LHCN-M2 (cell line): Measurements from ENCODE around the genes CDRT4, ZSWIM7, CENPV and LRRC75A.

- RAMPAGE, long total RNA = no peak
Observed at GRCh38 chr17:12619406-12619964, 46.2 kb upstream of the MYOCD start.

- RAMPAGE, long total RNA = no peak
Observed at GRCh38 chr17:12742041-12742630, 47.2 kb upstream of the ARHGAP44 start.

DNA sequence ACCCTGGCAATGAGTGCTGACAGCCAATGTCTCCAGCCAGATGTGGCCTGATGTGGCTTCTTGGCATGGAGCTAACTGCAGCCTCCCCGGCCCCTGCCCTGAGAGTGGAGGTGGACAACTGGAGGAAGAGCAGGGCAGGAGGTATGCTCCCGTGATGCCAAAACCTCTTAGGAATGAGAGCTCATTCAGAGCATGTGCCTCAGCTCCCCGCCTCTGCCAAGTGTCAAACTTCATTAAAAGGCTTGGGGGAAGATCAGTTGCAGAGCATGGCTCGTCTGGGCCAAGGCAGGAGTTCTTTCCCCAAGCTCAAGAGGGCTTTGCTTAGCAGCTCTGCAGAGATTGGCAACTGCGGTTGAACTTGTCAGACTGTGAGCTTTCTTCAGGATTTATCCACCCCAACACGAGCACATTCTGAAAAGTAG is 248.2 kb downstream of the HS3ST3A1 start:
- RAMPAGE, long total RNA = no peak

DNA sequence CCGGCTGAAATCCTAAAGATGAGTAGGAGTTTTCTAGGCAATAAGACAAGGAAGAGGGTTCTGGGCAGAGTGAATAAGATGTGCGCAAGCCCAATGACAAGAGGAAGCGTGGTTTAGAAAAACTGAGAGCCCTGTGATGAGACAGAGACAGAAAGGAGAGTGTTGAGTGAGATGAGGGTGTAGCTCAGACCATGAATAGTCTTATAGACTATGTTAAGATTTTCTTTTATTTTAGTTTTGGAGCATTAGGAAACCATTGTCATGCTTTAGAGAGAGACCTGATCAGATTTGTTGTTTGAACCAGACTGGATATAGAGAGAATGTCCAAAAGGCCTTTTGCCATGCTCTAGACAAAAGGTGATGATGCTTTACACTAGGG is 50.3 kb downstream of the COX10 start:
- RAMPAGE, long total RNA = no peak

DNA sequence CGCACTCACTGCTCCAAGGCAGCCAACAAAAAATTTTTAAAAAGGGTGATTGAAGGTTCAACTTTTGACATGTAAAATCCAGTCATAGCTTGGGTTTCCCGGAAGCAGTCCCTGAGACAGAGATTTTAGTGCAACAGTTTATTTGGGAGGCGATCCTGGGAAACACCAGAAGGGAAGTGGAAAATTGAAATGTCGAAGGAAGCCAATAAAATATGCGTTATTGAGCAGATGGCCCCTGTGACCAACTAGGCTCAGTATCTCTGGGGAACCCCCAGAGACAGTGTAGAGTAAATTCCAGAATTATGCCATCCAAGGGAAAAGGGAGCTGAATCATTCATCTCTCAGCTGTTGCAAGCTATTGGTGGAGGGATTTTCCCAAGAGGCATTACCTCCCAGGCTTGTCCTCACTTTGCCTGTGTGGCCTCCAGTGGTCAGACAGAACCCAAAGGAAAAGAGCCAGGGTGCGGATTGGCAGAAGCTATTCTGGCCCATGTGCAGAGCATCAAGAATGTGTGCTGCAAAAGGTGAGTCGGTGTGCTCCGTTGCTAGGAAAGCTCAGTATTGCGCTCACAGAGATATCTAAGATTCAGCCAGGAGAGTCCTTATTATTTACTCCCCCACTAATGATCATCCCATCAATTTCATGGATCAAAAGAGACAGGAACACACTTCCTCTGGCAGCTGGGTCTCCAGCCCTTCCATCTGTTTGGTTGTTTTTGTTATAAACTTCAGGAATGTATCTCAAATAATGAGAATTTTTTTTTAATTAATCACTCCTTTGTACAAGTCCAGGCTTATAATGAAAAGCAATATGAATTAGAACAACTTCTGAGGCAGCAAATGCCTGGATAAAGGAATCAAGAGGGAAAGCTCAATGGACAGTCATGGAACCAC is 73.1 kb downstream of the HS3ST3B1 start:
- RAMPAGE, long total RNA = no peak

- RAMPAGE, long total RNA = no peak
Observed at GRCh38 chr17:14604765-14605786, 304.2 kb downstream of the HS3ST3B1 start.

GRCh38 chr17:15092166-15092805 is 172.8 kb downstream of the PMP22 start:
- RAMPAGE, long total RNA = no peak

DNA sequence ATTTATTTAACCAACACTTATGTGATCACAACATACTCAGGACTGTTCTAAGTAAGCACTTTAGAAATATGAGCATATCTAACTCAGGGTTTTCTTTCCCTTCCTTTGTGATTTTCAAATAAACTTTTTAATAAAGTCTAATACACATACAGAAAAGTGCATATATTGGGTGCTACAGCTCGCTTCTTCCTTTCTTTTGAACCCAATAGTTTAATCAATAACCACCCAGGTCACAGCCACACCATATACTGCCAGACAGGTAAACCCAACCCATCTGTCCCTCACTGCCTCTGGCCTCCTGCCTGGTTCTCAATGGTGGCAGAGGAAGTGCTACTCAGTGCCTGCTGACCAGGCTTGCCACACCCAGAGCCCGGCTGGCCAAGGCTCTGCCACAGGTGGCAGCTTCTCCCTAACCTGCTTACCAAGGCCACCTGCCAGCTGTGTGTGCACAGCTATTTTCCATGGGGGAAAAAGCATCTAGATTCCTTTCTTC is 669 bp downstream of the PMP22 start:
- RAMPAGE, long total RNA = no peak

DNA sequence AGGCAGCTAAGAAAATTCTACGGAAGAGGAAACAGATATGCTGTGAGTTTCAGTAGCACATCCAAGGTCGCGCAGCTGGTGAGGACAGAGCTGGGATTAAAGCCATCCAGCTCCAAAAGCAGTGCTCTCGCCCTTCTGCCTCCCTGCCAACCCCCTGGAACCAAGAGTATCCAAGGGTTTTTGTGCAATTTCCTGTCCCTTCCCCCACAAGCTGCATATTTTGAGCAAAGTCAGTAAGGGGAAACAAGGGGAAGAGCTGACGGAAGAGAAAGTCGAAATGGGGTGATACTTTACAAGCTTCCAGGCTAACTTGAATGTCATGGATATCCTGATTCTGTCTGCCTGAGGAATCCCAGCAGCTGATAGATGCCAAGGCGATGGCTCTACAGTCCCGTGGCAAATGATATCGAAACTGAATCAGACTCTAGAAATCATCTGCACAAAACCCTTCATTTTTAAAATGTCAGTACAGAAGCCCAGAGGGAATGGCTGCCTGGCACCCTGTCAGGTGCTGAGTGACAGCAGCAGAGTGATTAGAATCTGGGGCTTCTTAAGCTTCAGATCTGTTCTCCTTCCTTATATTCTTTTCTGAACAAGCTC is 42.8 kb upstream of the TEKT3 start:
- RAMPAGE, long total RNA = no peak

GRCh38 chr17:15467364-15467974 is at the start of gene CDRT4:
Gene CDRT4, minus strand, starts transcription at chr17:15467621.
- RAMPAGE, long total RNA = no peak

DNA sequence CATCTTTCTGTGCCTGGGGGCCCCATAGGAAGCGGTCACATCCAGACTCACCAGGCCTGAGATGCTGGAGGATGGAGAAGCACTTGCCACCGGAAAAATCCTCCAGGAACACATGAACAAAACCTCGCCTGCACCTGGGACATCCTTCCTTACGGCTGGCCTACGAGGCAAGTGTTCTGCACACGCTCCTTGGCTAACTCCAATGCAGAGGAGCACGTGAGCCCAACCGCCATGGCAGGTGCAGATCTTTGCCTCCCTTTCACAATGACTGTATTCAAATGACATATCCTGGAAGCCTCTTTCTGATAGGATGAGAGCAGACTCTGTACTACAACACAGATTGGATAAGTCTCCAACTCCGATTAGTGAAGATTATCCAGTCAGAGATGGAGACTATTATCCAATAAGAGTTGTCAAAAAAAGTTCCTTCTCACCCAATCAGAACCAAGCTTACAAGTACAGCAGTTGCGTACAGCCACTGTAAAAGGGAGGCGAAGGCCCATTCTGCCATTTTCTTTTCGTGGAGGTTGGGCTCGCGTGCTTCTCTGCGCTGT is 85.5 kb downstream of the TBC1D26 start:
- RAMPAGE, long total RNA = no peak

GRCh38 chr17:15998973-15999879 is at the start of gene ZSWIM7:
Gene ZSWIM7, minus strand, starts transcription at chr17:15999704.
- RAMPAGE, long total RNA = start-site peak on the minus strand at chr17:15999648-15999717, 55 reads

DNA sequence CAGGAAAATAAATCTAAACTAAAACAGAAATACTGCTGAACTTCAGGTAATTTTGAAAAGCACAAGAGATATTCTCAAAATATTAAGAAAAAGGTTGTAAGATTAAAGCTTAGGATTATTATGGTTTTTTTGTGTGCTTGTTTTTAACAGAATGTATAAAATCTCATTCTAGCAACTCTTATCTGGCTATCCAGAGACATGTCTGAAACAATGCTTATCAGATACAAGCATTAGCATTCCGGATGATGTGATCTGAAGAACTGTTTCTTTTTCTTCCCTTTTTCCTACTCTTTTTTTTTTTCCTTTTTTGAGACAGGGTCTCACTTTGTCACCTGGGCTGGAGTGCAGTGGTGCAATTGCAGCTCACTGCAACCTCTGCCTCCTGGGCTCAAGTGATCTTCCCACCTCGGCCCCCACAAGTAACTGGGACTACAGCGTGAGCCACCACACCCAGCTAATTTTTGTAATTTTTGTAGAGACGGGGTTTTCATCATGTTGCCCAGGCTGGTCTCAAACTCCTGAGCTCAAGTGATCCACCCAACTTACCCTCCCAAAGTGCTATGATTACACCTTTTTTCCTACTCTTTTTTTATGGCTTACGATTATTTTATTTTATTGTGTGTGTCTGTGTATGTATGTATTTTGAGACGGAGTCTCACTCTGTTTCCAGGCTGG is 38.7 kb downstream of the TTC19 start:
- RAMPAGE, long total RNA = no peak

DNA sequence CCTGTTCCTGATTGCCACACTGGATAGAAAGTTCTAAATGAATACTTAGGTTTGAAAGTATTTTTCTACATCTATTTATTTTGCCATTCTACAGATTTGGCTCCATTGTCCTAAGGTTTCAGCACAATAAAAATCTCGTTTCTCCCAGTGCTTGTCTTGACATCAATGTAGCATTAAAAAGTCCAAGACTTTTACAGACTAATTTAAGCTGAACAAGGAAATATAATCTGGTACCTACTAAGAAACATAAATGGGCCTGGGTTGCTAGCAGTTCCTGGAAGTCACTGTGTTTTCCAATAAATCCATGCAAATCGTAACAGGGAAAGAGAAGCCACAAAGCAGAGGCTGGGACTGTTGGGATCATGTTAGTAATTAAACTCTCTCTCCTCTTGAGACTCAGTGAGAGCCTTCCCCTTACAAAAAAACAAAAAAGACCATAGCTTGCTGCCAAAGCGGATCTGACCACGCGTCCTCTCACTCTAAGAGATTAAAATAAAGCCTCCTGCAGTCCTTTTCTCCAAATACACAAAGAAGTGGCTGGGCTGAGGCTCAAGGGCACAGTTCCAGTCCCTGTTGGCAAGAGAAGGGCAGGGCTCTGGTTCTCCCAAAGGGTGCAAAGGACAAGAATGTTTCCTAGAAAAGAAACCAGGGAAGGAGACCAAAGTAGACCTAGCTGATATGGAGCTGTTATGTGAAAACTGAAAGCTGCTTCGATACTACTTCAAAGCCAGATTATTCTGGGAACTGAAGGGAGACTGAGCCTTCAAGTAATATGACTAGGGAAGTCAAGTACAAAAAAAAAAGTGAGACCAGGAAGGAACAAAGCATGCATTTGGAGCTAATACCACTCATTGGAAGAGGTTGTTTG is 38.5 kb downstream of the PIGL start:
- RAMPAGE, long total RNA = no peak

GRCh38 chr17:16352964-16354015 is at the start of gene CENPV:
Gene CENPV, minus strand, starts transcription at chr17:16353469.
- RAMPAGE, long total RNA = no peak

- RAMPAGE, long total RNA = no peak
Observed at GRCh38 chr17:16418847-16419897, 3.8 kb downstream of the TRPV2 start.

- RAMPAGE, long total RNA = no peak
Observed at GRCh38 chr17:16490984-16491730, 836 bp downstream of the LRRC75A start.

GRCh38 chr17:16491731-16492642 is at the start of gene LRRC75A:
Gene LRRC75A, minus strand, starts transcription at chr17:16492193.
- RAMPAGE, long total RNA = no peak

DNA sequence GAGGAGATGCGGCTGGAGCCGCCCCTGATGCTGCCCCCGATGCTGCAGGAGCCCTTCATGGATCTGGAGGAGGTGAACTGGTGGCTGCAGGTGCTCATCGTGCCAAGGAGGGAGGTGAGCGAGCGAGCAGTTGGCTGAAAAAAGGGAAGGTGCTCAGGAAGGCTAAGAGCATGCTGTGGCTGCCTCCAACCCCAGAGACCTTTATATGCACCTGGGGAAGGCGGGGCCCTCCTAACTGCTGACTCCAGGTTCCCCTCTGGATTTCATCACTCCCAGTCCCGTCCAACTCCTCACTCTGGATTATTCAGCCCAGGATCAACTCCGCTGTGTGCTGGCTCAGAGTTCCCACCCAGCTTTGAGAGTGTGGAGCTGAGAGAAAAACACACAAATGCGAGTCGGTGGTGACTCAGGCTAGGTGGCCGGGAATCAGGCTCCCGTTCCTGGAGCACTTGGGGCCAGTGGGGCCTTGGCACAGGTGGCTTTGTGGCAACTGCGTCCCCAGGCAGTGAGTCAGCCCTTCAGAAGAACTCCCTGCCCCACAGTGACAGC is 139.2 kb downstream of the TNFRSF13B start:
- RAMPAGE, long total RNA = no peak

- RAMPAGE, long total RNA = no peak
Observed at GRCh38 chr17:17001907-17002283, 30.0 kb upstream of the TNFRSF13B start.